Cerebellum (tissue), 5 donors: ENCODE results near the genes REG3A, KCMF1 and TGOLN2.

DNA sequence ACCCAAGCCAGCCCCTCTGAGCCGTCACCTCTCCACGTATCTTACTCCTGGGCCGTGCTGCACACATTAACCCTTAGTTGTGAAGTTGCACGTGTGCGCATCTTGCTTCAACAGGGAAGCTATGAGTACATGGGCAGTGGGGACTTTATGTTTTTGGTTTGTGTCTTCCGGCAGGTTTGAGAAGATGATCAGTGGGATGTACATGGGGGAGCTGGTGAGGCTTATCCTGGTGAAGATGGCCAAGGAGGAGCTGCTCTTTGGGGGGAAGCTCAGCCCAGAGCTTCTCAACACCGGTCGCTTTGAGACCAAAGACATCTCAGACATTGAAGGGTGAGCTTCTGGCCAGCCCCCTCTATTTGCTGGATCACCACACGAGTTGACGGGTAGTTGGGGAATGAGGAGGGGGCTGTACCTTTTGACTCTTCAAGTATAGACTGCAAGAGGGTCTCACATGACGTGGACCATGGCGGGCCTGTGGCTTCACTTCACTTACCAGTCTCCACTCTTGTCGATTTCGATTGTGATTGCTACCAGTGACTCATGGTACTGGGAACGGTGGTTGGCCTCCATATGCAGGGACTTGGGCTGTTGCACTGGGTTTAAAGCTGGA is 43.2 kb downstream of the HK2 start:
- PRO-cap, 3 experiments = no peak in any of the 3 experiments
- RAMPAGE, long total RNA = no peak

DNA sequence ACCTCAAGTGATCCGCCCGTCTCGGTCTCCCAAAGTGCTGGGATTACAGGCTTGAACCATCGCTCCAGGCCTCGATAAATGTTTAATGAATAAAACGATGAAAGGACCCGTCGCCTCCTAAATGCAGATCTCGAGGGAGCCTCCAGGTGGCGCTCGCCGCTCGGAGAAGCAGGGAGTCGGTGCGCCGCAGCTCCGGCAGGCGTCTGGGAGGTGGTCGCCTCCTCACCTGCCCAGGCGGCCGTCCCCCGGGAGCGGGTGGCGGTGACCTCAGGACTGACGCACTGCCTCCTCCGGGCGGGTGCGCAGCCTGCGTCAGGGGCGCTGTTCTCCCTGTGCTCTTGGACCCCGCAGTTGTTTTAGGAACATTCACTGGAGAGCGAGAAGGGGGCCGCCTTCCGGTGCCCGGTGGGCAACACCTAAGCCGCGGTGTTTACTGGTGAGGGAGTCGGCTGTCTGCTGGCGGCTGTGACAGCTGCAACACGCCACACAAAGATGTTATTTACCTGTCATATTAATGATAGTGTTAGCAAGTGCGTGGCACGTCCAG is 38.6 kb upstream of the POLE4 start:
- PRO-cap, 3 experiments = no peak in any of the 3 experiments
- RAMPAGE, long total RNA = no peak

GRCh38 chr2:75608249-75608790 is 38.3 kb upstream of the MRPL19 start:
- PRO-cap, 3 experiments = no peak in any of the 3 experiments
- RAMPAGE, long total RNA = no peak

- PRO-cap, 3 experiments = no peak in any of the 3 experiments
- RAMPAGE, long total RNA = no peak
Measured at GRCh38 chr2:75702140-75702562, 8.6 kb downstream of the GCFC2 start.

- PRO-cap, 3 experiments = no peak in any of the 3 experiments
- RAMPAGE, long total RNA = no peak
Measured at GRCh38 chr2:75705949-75706797, 4.5 kb downstream of the GCFC2 start.

DNA sequence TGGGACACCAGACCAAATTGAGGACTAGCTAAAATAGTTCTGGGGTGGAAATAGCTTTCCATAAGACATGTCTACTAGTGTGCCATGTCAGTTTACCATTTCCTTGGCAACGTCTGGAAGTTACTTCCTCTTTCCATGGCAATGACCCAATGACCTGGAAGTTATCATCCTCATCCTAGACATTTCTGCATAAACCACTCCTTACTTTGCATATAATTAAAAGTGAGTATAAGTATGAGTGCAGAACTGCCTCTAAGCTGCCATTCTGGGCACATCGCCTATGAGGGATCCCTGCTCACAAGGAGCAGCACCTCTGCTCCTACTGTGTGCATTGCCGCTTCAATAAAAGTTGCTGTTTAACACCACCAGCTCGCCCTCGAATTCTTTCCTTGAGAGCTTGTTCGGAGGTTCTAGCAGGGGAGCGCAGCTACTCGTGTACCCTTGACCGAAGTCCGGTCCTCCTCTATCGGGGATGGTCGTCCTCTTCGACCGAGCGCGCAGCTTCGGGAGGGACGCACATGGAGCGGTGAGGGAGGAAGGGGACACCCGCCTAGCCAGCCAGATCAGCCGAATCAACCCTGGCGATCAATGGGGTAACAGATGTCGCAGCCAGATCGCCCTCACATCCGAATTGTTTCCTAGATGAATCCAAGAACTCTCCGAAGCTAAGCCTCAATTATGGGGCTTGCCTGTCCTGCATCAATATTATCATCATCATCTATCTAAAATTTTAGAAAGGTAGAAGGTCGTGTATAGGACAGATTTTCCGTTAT is 734.3 kb upstream of the GCFC2 start:
- PRO-cap, 3 experiments = no peak in any of the 3 experiments
- RAMPAGE, long total RNA = no peak

- PRO-cap, 3 experiments = no peak in any of the 3 experiments
- RAMPAGE, long total RNA = no peak
Measured at GRCh38 chr2:79159130-79159810, at the start of gene REG3A. Gene REG3A, minus strand, starts transcription at chr2:79159753.

- PRO-cap, 3 experiments = no peak in any of the 3 experiments
- RAMPAGE, long total RNA = no peak
Measured at GRCh38 chr2:79482225-79482717, 30.6 kb upstream of the CTNNA2 start.

DNA sequence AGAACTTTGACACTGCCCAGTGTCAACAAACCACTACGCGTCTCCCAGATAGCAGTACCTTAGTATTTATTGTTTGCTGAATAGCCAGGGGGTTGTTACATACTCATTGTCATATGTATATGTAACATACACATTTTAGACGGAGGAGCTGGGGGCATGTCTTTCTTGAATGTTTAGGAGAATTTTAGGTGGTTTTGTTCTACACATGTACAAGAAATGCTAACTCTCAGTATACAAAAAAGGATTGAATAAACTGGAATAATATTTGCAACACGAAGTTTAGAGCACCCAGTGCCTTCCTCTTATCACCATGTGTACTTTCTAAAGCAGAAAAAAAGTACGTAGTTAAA is 118.5 kb downstream of the CTNNA2 start:
- PRO-cap, 3 experiments = peak in 1 of 3 experiments; most common plus-strand start position 140 of the sequence (in 1)
- RAMPAGE, long total RNA = no peak

- PRO-cap, 3 experiments = no peak in any of the 3 experiments
- RAMPAGE, long total RNA = no peak
Measured at GRCh38 chr2:80302924-80304109, 1.2 kb downstream of the LRRTM1 start.

- PRO-cap, 3 experiments = no peak in any of the 3 experiments
- RAMPAGE, long total RNA = no peak
Measured at GRCh38 chr2:82811466-82811857, 1647.6 kb downstream of the SUCLG1 start.

GRCh38 chr2:84807141-84807529 is 73.7 kb downstream of the TRABD2A start:
- PRO-cap, 3 experiments = no peak in any of the 3 experiments
- RAMPAGE, long total RNA = no peak

DNA sequence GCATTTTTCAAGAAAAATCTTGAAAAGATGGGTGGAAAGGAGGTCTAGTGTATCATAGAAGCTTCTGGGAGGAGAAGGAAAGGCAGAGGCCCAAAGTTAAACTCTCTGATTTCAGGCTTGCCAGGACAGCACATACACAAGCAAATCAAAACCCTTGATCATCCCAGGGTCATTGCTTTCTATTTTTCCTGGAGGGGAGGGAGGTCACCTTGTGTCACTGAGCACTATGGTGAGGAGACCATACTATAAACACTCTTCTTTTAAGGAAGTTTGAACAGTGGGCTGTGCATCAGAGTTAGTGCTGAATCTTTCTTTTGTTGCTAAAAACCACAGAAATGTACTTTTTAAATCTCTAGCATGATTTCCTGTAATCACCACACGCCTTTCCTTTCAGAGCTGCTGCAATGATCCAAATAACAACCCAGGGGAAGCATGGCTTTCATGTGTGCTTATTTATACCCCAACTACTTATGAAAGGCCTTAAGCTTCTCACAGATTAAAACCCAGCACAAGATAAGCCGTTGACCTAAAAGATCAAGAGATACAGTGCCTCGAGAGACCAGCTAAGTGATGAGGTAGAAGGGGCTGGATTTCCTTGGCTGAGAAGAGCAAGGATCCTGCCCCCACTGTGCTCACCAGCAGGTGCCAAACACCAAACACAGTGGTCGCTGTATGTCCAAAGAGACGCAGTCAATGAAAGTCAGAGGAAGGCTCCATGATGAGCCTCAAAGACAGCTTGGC is 34.8 kb downstream of the TRABD2A start:
- PRO-cap, 3 experiments = no peak in any of the 3 experiments
- RAMPAGE, long total RNA = no peak

GRCh38 chr2:84906949-84907767 is 1.7 kb downstream of the TMSB10 start:
- PRO-cap, 3 experiments = peak in 3 of 3 experiments; most common plus-strand start chr2:84907103 (in 1); most common minus-strand start chr2:84907008 (in 3)
- RAMPAGE, long total RNA = no peak

DNA sequence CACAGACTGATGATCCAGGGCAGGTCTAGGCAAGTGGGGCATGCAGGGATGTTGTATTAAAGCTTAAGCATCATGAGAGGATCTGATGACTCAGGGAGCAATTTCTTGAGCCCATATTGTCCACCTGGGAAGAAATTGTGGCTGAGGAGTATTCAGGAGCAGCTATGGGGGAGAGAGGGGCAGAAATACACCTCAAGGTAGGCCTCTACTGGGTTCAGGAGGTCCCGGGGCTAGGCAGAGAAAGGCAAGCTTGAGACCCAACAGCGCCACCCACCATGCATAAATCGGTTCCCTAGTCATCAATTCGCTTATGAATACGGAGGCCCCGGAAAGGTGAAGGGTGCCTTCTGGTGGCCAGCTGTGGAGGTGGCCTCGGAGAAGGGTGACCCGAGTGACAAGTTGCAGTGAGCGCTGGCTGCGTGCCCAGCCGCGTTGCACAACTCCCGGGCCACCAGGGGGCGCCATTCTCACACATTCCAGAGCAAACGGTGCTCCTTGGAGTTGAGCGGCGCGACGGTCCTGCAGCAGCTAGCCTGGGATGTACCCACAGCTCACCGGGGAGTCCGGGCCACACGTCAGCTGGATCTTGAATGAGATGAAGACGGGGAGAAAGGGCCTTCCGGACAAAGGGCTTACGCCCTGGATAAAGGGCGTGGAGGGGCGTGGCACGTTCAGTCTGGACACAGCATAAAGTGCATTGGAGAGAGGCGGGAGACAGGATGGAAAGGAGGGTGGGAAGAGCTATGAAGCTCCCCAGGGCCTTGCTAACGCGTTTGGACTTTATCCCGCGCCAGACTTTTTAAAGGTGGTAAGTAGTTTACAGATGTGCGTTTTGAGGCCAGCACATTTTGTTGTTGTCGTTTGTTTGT is 20.3 kb downstream of the TMSB10 start:
- PRO-cap, 3 experiments = peak in 1 of 3 experiments; most common plus-strand start position 479 of the sequence (in 1)
- RAMPAGE, long total RNA = no peak

DNA sequence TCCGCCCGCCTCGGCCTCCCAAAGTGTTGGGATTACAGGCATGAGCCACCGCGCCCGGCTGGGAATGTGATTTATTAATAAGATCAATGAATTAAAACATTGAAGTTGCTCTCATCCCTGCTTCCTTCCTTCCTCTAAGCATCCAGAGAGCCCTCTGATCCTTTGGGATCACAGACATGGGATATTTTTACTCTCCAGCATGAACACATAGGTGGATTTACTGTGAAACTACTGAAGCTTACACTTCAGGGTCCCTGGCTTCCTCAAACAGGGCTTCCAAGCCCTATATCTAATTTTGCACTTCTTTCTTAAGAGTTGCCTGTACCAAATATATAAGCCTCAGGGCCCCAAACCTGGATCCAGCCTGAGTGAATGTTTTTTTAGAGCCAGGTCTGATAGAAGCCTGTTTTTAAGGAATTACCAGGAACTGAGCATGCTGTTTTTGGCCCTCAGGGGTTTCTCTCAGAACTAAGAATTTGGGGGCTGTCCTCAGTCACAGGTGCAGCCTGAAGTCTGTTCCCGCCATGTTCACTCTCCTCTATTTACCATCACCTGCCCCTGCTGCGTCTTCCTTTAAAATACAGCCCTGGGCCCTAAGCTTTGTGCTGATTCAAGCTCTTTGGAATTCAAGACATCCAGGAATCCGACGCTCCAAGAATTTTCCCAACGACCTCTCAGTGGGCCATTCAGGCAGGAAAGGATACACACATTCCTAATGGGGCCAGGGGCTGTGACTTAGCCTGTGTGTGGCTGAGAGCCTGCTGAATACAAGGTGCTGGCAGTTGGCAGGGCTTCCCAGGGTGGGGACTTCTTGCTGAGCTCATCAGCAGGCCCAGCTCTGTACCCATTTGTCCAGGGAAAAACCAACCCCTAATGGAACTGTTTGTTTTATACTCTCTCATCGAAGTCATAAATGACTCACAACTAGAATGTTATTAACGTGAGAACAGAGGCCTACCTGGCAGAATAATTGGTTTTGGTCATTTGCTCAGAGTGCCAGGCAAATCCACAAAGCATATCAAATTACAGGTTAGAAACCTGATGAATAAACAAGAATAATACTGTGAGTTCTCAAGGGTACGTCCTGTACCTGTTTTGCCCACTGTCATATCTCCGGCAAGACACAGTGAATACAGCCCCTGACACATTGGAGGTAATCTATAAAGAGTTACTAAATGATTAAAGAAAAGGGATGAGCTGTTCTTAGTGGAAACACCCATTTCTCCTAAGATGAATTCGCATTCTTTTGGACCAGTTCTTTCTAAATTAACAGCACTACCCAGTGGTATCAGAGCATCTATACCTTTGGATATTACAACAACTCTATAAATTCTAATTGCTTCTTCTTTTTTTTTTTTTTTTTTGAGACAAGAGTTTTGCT is 12.8 kb upstream of the KCMF1 start:
- PRO-cap, 3 experiments = no peak in any of the 3 experiments
- RAMPAGE, long total RNA = no peak

DNA sequence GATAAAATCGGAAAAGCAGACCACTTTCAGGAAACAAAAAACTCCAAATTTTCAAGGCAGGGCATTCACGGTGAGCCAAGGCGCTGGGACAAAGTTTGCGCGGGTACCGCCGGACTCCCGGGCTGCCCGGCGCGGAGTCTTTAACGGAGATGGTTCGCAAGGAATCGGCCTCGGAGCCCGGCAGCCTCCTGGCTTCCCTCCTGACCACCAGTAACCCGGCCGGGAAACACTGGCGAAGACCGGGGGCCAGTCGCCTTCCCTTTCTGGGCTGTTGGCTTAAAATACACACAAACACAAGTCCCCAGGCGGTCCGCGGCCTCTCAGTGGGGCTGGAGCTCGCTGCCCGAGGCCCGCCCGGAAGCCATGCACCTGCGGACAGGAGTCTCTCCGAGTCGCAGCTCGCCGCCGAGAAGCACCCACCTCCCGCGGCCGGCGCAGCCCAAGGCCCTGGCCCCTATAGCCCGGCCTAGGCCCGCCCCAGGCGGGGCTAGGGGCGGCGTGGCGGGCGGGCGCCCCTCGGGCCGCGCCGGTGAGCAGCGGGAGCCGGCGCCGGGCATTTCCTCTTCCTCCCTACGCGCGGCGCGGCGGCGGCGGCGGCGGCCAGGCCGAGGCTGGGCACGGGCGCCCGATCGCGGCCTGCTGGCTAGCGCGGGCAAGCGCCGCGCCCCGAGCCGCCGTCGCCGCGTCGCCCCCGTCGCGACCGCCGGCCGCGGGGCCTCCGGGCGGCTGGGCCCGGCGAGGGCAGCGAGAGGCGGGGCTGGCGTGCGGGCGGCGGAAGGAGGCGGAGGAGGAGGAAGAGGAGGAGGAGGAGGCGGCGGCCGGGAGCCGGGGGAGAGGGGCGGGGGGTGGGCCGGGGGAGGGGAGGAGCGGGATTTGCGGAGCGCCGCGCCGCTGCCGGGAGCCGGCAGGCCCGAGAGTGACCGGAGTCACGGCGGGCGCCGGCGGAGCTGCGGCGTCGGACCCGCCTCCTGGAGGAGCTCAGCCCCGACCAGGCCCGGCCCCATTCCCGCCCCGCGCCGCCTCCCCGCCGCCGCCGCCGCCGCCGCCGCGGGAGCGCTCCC is at the start of gene KCMF1:
Gene KCMF1, plus strand, starts transcription at position 907 of the 1,061 bp plus-strand sequence.
- PRO-cap, 3 experiments = peak in 3 of 3 experiments; most common plus-strand start position 907 of the sequence (in 2); most common minus-strand start position 431 of the sequence (in 1)
- RAMPAGE, long total RNA = no peak

DNA sequence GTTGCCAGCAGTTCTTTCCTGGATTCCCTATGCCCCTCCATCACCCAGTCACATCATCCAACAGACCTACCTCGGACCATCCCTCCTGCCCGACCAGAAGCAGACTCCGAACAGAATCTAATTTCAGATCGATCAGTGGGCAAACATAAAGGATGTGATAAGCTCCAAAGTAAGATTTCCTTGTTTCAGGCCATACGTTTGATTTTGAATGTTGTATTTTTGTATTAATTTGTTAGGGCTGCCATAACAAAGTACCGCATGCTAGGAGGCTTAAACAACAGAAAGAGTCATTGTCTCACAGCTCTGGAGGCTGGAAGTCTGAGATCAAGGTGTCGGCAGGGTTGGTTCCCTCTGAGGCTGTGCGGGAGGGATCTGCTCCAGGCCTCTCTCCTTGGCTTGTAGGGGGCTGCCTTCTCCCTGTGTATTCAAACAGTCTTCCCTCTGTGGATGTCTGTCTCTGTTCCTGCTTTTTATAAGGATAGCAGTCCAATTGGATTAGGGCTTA is 30.2 kb downstream of the TCF7L1 start:
- PRO-cap, 3 experiments = no peak in any of the 3 experiments
- RAMPAGE, long total RNA = no peak

- PRO-cap, 3 experiments = no peak in any of the 3 experiments
- RAMPAGE, long total RNA = no peak
Measured at GRCh38 chr2:85276441-85276894, 51.3 kb downstream of the TGOLN2 start.

- PRO-cap, 3 experiments = peak in 3 of 3 experiments; most common plus-strand start chr2:85328077 (in 2); most common minus-strand start chr2:85327989 (in 3)
- RAMPAGE, long total RNA = start-site peak on the minus strand at chr2:85327942-85327990, 2,105 and 640 reads in 2 replicates
Measured at GRCh38 chr2:85327803-85328730, at the start of gene TGOLN2. Gene TGOLN2, minus strand, starts transcription at chr2:85327989.